PFSK-1 (cell line): ENCODE measurements around a stretch of chr6.

DNA sequence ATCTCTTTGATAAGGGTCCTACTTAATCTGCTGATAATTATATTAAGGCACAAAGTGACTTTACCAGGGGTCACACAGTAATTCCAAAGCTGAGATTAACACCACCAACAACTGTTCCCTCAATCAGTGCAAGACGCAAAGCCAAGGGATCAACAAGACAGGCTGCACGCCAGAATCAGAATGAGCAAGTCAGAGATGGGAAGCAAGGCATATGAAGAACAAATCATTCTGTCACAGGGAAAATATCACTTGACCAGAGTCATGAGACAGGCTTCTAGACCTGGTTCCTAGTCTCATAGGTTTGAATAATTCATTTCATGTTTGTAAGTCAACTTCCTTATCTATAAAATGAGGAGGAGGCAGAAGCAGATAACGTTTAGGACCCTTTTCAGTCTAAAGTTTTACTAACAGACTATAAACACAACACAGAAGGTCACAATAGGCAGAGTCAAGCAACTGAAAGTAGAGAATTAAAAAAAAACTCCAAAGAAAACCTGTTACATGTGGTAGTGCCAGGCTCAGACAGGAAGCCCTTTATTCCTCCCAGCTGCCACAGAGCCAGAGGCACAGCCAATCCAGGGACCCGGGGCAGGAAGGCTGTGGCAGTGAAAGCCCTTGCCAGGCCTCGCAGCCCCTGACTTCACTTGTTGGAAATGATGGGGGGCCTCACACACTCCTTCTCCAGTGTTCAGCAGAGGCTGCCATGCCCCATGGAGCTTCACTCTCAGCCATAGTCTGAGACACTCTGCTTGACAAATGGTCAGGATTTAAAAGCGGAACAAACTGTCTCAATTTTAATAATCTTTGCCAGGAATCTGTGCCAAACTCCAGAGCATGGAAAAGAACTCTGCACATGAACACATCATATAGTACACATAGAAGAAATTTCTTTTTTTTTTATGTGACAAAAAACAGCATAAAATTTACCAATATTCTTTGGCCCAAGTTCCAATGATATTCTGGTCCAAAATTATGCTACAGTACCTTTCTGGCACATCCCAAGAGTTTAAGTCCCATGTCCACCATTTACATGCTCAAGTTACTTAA, 282.7 kb downstream of the DST start:
- RRBS = no CpG with 5 or more reads among the region's 6 CpGs

GRCh38 chr6:56684876-56685771, 269.5 kb downstream of the DST start:
- RRBS = no CpG with 5 or more reads among the region's 11 CpGs

DNA sequence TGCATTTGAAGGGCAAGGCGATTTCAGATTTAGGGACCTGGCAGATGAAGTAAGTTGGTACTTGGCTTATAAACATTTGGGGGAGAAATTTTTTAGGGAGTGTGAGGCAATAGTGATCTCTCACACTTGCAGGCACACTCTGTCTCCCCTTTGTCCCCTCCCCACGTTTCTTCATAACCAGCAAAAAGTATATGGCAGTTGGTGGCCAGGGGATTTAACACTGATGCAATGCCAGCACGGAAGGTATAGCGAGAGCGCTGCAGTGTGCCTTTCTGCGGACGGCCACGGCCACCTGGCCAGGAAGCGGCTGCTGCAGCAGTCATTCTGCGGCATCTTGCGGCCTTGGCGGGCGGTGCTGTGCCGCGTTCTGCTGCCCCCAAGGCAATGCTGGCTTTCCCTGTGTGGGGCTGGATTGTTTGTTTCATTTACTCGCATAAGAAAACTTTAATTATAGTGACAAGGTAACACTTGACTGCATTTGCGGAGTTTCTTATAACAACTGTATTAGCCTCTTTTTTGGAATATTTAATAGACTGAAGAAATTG, 890 bp downstream of the BEND6 start:
- RRBS = no CpG with 5 or more reads among the region's 17 CpGs

- RRBS = no CpG with 5 or more reads among the region's 21 CpGs
Observed at GRCh38 chr6:57172982-57173628, 979 bp downstream of the BAG2 start.

- RRBS = no CpG with 5 or more reads among the region's 11 CpGs
Observed at GRCh38 chr6:57257750-57258817, 36.0 kb upstream of the RAB23 start.

DNA sequence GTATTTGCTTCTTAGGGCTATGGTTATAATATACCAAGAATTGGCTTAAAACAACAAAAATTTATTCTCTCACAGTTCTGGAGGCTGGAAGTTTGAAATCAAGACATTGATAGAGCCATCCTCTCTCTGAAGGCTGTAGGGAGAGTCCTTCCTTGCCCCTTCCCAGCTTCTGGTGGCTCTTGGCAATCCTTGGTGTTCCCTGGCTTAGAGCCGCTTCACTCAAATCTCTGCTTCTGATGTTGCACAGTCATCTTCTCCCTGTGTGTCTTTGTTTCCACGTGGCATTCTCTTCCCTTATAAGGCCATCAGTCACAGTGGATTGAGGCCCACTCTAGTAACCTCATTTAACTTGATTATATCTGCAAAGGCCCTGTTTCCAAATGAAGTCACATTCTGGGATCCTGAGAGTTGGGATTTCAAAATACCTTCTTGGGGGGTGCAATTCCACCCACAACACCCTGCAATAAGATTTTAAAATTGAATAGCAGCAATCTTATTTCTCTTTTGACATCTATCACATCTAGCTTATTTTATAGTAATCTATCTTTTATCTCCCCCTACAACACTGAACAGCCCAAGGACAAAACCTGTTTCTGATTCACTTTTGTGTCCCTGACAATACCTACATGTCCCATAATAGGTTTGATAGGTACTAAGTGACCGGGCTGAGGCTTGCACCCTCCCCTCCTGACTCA, 41.3 kb upstream of the RAB23 start:
- RRBS = no CpG with 5 or more reads among the region's 3 CpGs

GRCh38 chr6:57815991-57816312, 498.5 kb downstream of the PRIM2 start:
- RRBS = no CpG with 5 or more reads among the region's 7 CpGs

DNA sequence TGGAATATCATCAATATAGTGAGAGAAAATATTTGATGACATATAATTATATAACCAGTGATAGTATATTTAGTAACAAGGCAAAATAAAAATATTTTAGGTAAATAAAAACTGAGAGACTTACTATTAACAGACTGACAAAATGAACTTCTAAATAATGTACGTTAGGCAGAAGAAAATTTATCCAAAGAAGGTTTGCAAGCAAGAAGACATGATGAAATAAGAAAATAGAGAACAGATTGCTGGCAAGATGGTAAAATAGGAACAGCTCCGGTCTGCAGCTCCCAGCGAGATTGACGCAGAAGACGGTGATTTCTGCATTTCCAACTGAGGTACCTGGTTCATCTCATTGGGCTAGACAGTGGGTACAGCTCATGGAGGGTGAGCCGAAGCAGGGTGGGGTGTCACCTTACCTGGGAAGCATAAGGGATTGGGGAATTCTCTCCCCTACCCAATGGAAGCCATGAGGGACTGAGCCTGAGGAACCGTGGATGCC, 416.7 kb downstream of the KHDRBS2 start:
- RRBS = no CpG with 5 or more reads among the region's 7 CpGs

GRCh38 chr6:62766328-62766728, 480.3 kb upstream of the KHDRBS2 start:
- RRBS = no CpG with 5 or more reads among the region's 5 CpGs

- RRBS = no CpG with 5 or more reads among the region's 5 CpGs
Observed at GRCh38 chr6:63290732-63291114, 29.1 kb downstream of the LGSN start.

DNA sequence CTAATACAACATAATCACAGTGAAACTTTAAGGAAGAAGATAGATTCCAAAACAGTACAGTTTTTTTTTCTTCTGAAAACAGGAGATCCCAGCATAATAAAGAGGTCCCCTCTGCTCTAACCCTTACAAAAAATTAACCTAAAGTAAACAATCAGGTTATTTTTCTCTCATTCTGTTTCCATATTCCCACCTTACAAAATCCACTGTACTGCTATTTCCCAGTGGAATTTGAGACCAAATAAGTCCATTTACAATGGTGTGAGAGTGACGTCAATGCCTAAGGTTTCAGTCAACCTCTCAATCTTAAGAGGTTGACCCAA, 14.7 kb downstream of the LGSN start:
- RRBS = no CpG with 5 or more reads among the region's 1 CpG

- RRBS = no CpG with 5 or more reads among the region's 2 CpGs
Observed at GRCh38 chr6:63465796-63466218, 106.5 kb upstream of the PTP4A1 start.

- RRBS = no CpG with 5 or more reads among the region's 2 CpGs
Observed at GRCh38 chr6:63478274-63478473, 94.1 kb upstream of the PTP4A1 start.

DNA sequence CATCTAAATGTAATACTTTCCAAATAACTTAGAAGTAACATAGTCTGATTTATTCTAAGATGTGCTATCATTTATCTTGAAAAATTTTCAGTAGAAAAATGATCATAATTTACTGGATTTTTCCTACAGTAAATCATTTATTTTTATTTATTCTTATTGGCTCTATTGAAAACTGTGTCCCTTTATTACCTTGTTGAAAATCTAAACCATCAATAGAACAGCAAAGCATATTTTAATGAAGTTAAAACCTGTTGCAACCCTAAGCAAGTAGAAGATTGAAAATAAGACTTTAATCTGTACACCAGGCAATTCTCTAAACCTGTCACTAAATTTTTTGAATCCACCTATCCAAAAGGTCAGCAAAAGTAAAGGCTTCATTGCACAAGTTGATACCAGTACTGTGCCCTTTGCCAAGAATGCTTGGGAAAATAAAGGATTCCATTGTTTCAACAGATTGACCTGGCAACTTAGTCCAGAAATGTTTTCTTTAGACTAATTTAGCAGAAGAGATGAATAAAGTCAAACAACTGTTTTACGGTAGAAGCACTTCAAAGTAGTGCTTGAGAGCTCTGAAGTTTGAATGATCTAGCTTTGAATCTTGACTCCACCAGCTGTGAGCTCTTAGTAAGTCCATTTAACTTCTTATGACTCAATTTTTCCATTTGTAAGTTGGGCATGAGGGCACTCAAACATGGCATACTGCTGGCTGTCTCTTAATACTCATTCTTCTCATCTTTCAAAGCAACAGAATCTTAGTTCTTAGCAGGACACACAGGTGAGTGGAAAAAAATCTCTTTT, 56.2 kb upstream of the PTP4A1 start:
- RRBS = no CpG with 5 or more reads among the region's 1 CpG

DNA sequence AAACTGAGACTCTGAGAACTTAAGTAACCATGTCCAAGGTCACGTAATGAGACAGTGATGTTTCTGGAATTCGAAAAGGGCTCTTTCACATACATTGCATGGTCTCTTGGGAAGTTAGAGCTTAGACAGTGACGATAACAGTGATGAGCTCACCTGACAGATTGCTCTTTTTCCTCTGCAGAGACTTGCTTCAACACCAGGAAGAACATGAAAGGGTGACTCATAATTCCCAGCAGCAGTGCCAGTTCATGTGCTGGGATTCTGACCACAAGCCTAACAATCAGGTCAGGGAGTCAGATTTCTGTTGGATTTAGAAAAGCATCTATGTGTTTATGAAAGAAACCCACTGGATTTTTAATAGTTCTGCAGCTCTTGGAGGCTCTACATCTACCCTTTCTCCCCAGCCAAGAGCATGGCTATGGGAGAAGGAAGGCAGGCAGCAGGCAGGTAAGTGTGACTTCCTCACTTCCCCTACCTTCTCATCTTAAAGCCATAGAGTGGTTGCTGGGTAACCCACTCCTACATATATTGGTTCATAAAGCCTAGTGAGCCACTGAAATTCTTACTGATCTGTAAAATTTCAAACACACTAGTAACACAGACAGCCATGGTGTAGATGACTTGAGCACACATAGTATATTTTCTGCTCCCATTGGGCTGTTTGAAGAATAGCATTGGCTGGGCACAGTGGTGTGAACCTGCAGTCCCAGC, 44.5 kb upstream of the PTP4A1 start:
- RRBS = no CpG with 5 or more reads among the region's 3 CpGs

DNA sequence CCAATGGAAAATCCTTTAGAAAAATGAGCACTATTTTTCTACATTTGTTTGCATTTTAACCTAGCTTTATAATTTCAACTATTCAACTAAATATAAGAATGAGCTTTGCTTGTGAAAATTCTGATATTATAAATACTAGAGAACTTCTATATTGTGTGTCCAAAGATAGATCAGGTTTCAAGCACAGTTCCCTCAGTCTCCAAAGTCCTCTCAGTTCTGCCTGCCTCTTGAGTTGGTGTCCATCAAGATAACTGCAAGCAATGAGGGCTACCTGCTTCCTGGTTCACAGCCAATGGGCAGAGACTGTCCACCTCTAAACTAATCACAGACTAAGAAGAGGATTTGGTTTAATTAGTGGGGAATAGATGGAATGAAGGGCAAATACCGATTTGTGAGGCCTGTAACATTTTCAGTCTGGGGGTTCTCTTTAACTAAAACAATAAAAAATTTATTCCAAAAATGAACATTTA, 41.3 kb upstream of the PTP4A1 start:
- RRBS = no CpG with 5 or more reads among the region's 1 CpG

- RRBS = no CpG with 5 or more reads among the region's 13 CpGs
Observed at GRCh38 chr6:63598552-63599143, 26.4 kb downstream of the PTP4A1 start.